Jejunum (tissue), 1 donor: ENCODE results near the gene YWHAE.

DNA sequence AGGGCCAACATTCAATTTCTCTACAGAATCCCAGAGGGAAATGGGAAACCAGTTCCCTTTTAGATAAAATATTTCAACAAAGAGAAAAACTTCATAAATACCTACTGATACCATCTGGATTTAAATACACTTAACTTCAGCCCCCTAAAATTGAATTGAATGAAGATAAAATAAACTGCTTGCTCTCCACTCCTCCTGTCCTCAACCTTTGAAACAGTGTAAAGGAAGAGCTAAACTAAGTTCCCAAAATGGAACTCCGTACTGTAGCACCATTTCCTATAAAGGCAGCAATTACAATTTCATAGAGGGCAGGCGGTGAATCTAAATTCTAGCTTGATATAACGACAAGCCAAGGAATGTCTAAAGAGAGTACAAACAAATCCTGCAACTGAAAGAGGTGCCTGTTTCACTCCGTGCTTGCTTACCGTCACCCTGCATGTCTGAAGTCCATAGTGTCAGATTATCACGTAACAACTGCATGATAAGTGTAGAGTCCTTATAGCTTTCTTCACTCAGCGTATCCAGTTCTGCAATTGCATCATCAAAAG lies 46.2 kb downstream of the YWHAE start:
- PRO-cap = no peak

DNA sequence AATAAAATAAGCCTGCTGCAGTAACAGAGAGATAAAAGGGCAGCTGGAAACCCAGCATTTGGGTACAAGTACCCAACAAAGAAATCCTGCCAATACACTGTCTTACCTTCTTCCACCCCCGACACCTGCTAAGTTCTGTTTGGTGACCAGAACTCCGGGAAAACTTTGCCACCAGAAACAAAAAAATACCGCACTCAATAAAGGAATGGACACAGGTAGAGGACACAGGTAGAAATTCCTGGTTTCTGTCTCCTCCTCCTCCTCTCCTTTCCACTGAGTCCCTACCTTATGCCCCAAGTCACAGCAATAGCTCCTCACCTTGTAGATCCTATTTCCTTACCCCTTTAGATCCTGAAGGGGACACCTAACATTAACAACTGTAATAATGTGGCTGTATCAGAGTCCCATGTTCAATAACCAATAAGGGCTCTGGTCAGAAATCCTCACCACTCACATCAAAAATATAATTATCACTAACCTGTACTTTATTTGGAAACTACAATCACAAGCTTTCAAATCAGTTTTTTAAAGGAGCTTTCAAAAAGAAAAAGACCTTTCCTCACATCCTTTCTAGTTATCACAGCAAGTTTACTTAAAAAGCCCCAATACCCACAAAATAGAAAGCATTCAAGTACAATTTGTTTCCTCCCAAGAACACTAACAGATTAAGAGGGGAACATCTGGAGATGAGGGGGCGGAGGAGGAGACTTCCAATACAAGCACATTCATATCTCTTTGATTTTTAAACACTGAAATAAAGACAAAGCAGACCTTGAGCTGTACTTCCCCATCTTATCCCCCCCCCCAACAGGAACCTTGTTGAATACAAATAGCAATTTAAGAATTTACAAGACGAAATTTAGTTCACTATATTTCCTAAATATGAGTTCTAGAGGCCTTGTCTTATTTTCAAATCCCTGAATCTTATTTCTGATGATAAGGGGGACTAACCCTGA lies 2.2 kb downstream of the YWHAE start:
- PRO-cap = no peak

DNA sequence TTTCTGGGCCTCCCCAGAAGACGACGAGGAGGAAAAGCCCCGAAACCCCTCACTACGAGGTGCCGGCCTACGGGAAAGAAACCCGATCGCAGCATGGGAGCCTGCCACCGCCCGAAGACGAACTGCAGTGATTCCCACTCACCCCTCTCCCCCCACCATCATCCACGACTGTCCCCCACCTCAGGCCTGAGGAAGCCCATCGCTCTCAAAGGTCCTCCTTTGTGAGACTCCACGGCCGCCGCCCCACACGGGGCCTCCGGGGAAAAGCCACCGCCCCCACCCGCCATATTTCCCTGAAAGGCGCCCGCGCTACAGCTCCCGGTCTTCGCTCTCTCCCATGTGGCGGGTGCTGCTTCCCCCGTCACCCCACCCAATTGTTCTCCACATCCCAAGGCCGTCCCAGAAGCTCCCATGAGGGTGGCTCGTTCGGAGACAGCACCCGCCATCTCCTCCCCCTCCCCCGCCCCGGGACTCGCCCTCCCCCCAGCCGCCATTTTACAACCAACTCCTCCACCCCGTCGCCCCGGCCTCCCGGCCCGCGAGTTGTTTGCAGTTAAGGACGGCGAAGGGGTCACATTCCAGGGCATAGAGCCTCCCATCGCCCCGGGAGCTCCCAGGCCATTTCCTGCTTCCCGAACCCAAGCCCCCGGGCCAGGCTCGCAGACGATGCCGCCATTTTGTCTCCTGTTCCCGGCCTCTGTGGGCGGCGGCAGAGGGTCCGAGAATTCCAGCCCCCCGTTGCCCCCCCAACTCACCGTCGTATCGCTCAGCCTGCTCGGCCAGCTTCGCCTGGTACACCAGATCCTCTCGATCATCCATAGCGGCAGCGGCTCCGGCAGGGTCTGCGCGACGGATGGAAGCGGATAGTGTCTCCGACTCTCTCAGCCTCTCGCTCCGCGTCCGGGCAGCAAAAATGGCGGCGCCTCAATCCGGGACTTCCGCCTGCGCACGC lies at the start of gene YWHAE:
YWHAE (minus strand) TSS at position 931 of the 952 bp plus-strand sequence.
- PRO-cap = bidirectional peak, plus-strand start at position 541 of the sequence, minus-strand start at position 376 of the sequence; bidirectional peak, plus-strand start outside the sequence, minus-strand start at position 909 of the sequence

GRCh38 chr17:1467802-1468379 lies 11.9 kb upstream of the CRK start:
- PRO-cap = no peak

- PRO-cap = no peak
These were observed 1.8 kb upstream of the MYO1C start for GRCh38 chr17:1494108-1494857.

DNA sequence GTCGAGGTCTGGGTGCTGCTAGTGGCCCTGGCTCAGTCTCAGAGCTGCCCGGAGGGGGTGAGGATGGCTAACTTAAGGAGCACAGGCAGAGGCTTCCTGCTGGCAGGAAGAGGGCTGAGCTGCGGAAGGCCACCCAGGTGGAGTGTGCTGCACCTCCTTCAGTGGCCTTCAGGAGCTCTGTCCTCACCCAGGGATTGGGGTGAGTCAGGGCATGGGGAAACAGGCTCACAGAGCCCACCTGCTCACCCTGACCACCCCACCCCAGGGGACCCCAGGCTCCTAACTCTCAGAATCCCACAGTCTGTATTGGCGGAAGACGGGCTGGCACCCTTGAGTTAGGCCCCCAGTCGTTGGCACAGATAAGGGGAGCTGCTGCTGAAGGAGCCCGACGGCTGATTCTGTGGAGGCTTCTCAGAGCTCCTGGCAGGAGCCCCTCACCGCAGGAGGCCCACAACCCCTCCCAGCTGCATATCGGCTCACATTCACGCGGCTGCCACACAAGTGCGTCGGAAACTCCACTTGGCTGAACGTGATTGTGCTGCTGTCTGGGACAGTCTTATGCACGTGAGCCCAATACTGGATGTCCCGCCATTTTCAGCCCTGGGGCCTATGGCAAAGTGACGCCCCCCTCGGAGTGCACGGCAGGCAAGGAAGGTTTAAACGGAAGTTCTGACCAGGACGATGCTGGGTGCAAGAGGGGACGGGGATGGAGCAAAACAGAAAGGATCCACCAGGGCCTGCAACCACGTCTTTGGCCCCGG lies 8.6 kb upstream of the PITPNA start:
- PRO-cap = no peak

GRCh38 chr17:1617774-1618187 lies 10.9 kb downstream of the SLC43A2 start:
- PRO-cap = bidirectional peak, plus-strand start at chr17:1618062, minus-strand start at chr17:1617931

DNA sequence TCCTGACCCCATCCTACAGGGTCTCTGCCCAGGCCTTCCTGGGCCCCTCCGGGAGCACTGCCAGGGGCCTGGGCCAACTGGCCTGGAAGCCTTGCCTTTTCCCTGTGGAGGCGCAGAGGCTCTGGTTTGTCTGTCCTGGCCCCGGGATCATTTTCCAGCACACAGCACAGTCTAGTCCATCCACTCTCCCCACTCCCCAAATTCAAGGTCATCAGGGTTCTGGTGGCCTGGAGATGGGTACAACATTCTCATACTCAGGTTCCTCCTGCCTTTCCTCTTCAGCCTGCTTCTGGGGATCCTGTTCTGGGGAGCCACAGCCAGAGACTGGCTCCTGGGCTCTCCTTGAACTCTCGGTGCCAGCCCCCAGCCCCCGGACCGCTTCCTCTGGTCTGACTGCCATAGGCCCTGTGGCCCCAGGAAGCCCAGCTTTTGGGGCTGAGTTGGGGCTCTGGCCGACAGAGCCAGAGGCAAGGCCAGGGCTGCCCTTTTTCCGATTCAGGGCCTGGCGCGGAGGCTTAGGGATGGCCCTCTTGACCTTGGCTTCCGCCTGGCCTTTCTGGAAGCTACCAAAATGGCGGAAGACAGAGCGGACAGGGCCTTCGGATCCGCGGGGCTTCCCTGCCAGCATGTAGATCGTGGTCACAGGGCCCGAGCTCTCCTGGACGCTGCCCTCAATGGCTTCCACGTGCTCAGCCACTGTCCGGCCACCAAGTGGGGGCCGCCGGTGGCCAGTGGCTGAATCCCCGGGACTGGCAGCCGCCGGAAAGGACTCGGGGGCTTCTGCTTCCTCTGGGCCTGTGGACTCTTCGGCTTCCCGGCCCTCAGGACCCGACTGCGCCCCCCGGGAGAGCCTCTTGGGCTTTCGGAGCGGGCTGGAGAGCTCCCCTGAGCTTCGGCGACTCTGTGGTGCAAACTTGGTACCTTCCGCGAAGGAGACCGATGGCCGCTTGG lies 6.2 kb upstream of the SLC43A2 start:
- PRO-cap = no peak

GRCh38 chr17:1704462-1704840 lies 5.7 kb downstream of the TLCD2 start:
- PRO-cap = no peak

DNA sequence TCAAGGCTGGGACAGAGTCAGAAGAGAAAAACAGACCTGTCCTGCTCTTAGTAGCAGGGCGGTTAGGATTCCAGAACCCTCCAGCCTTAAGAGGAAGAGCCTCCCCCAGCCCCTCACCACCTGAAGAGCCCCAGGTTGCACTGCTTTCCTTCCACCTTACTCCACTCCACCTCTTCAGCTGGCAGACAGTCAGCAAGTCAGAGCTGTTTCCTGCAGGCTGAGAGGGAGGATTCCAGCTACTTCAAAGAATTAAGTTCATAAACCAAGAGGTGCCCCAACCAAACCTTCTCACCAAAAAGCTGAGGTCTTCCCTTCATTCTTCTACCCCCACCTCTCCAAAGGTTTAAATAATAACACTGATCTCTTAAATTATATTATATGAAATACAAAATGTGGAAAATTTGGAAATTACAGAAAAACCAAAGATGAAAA lies 986 bp upstream of the TLCD2 start:
- PRO-cap = no peak

GRCh38 chr17:1711579-1712560 lies 1.7 kb upstream of the TLCD2 start:
- PRO-cap = no peak

DNA sequence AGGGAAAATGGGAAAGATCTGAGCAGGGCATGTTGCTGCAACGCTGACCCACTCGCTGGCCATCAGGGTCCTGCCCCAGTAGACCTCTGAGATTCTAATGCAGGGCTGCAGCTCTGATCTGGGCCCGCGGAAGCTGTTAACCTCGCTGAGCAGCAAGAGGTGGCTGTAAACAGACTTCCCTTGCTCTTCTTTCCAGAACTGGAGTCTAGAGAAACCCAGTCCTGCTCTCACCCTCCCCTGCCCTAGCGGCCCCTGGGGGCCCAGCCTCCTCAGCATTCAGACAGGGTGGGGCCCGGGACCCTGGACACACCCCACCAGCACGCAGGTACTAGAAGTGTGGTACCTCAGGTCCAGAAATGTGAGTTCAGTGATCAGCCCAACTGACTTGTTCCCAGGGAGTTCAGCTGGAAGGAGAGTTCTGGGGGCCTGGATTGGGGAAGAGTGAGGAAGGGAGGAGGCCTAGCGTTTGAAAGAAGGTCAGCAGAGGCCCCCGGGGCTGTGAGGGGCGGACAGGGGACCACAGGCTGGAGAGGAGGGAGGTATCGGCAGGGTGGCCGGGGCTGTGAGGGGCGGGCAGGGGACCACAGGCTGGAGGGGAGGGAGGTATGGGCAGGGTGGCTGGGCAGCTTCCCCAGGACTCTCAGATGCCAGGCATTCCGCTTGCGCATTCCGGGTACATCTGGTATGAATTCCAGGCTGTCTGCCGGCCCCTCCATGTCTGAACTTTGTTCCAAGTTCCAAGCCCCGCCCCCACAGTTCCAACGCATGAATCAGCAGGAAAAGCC lies 4.0 kb upstream of the TLCD2 start:
- PRO-cap = bidirectional peak, plus-strand start outside the sequence, minus-strand start at position 646 of the sequence

DNA sequence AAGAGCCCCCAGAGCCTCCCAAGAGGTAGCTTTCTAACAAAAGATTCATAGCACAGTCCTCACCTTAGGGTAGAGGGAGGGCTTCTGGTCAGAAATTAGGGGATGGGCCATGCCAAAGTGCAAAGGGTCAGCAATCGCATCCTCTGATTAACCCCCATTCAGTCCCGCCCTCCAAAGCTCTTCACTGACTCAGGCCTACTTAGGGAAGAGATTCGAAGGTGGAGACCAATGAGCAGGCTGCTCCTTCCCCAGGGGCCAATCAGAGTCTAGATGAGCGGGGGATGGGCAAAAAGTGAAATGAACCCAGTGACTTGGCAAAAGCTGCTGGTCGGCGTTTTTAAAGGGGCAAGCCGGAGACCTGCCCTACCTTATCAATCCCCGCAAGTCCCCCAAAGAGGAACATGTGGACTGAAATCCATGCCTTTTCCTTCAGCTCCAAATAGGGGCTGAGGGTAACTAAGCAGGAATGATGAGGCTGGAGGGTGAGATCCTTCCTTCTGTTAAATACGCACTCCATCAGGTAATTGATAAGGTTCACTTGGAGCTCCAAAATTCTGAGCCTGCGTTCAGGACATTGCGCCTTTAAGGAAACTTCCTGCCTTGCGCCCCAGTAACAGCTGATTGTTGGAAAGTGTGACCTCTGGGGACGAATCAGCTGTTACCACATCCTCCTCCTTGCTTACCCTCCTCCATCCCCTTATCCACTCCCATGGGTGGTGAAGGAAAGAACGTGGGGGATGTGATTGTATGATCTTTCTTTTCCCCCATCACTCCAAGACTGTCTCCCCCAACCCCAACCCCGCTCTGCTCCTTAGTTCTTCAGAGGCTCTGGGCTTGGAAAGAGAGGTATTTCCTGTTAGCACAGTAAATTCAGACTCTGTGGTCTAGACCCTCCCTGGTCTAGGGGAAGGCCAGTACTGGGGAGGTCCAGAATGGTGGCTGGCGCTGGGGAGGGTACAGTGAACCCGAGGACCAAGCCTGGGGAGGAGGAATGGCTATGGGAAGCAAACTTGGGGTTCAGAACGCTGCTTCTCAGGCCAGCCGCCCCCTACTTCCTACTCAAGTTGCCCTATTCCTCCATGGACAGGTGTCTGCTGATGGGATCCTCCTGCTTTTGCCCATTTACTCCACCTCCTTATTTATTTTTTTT lies 7.2 kb upstream of the WDR81 start:
- PRO-cap = bidirectional peak, plus-strand start at position 317 of the sequence, minus-strand start at position 173 of the sequence; bidirectional peak, plus-strand start at position 704 of the sequence, minus-strand start at position 556 of the sequence

- PRO-cap = no peak
These were observed 8.3 kb downstream of the WDR81 start for GRCh38 chr17:1732722-1733384.

GRCh38 chr17:1735546-1736230 lies 7.0 kb upstream of the SERPINF2 start:
- PRO-cap = no peak

DNA sequence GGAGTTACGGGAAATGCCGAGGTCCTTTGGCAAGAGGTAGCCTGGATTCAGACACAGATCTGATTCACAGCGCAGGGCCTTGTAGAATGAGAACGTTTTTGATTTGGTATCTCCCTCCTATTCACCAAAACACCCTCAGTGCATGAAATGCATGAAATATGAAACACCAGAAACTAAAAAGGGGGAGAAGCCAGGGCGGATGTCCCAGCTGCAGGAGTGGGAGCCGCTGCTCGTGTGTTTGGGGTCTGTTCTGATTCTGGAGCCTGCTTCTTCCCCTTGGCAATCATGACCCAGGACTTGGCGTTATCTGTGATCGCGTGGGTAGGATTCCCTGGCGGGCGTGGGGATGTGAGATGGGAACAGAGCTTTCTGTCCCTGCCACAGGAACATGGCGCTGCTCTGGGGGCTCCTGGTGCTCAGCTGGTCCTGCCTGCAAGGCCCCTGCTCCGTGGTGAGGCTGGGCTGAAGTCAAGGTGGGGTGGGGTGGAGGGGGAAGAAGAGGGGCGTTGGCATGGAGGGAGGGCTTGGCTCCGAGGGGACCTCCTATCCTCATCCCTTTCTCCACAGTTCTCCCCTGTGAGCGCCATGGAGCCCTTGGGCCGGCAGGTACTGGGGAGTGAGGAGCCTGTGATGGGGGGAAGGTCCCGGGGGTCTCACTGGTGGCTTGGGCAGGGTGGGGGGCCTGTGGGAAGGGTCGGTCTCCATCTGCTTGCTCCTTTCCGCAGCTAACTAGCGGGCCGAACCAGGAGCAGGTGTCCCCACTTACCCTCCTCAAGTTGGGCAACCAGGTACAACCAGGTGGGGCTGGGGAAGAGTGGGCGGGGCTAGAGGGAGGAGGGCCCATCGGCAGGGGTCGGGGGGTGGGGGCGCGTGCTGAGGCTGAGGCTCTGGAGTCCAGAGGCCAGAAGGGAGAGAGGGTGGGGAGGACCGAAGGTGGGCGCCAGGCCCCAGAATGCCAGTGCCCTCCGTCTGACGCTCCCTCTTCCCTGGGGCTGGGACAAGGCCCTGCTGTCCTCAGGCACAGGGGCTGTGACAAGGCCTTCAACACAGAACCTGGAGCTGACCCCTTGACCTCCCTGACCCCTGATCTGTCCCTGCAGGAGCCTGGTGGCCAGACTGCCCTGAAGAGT lies 2.3 kb downstream of the SERPINF2 start:
- PRO-cap = no peak

GRCh38 chr17:1752178-1753414 lies 9.3 kb upstream of the SERPINF1 start:
- PRO-cap = no peak

GRCh38 chr17:1764203-1765062 lies 2.6 kb downstream of the SERPINF1 start:
- PRO-cap = no peak

GRCh38 chr17:1783185-1784316 lies 21.7 kb downstream of the SERPINF1 start:
- PRO-cap = bidirectional peak, plus-strand start at chr17:1784012, minus-strand start at chr17:1783927

DNA sequence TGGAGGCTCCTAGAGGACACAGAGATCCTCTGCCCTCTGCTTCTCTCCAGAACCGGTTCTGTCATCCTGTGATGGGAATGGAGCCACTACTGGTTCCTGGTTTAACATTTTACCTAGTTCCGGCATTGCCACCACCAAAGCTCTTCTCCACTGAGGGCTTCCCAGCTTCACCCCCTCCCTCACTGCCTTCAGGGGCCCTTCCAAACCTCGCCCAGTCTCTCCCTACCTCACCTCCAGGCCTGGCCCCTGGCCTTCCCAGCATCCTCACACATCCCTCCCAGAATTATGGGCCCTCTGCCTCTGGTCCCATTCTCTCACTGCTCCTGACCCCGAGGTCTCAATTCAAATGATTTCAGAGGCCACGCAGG lies 58.5 kb downstream of the RTN4RL1 start:
- PRO-cap = no peak